ENCODE measurements around a stretch of chr2.

DNA sequence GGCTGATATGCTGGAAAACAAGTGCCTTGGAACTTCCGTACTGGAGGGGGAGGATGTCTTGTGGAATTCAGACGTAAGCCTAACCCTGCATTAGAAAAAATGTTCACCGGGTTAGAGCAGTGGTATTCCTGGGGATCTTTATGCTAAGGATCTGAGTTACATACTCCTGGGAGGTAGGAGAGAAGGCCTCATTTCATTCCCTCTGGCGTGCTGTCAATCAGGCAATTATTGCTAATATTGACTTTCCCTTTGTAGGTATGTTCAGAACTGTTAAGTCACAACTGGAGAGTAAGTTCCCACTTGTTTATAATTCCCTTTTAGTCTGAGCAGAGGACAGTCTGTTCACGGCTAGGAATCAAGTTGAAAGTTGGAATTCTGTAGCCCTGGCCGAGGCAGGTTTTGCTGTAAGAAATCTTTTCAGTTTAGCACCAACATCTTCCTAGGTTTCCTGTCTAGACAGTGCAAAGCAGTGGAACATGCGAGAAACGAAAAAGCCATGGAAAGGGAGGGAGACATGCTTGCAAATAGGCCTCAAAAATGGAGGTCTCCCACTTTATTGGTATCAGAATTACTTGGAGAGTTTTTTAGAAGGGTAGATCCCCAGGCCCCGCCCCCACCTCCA lies 4.0 kb downstream of the C2orf68 start:
- PRO-cap, 2 experiments = no peak in any of the 2 experiments
- RAMPAGE, long total RNA, 4 experiments = no peak in any of the 4 experiments

- PRO-cap, 2 experiments = no peak in any of the 2 experiments
- RAMPAGE, long total RNA, 4 experiments = no peak in any of the 4 experiments
These were observed 4.6 kb downstream of the GNLY start for GRCh38 chr2:85698458-85699382.

- PRO-cap, 2 experiments = no peak in any of the 2 experiments
- RAMPAGE, long total RNA, 4 experiments = no peak in any of the 4 experiments
These were observed 10.9 kb downstream of the GNLY start for GRCh38 chr2:85704928-85705512.

GRCh38 chr2:85710479-85710904 lies 16.3 kb downstream of the GNLY start:
- PRO-cap, 2 experiments = peak in 2 of 2 experiments; most common minus-strand start chr2:85710689 (in 1)
- RAMPAGE, long total RNA, 4 experiments = start-site peak on the minus strand in 1 of 4 experiments, at chr2:85710634-85710725 at its widest, 6 reads per replicate

GRCh38 chr2:85776975-85778169 lies 23.6 kb downstream of the ATOH8 start:
- PRO-cap, 2 experiments = peak in 1 of 2 experiments; most common plus-strand start chr2:85777725 (in 1); most common minus-strand start chr2:85777552 (in 1)
- RAMPAGE, long total RNA, 4 experiments = no peak in any of the 4 experiments

DNA sequence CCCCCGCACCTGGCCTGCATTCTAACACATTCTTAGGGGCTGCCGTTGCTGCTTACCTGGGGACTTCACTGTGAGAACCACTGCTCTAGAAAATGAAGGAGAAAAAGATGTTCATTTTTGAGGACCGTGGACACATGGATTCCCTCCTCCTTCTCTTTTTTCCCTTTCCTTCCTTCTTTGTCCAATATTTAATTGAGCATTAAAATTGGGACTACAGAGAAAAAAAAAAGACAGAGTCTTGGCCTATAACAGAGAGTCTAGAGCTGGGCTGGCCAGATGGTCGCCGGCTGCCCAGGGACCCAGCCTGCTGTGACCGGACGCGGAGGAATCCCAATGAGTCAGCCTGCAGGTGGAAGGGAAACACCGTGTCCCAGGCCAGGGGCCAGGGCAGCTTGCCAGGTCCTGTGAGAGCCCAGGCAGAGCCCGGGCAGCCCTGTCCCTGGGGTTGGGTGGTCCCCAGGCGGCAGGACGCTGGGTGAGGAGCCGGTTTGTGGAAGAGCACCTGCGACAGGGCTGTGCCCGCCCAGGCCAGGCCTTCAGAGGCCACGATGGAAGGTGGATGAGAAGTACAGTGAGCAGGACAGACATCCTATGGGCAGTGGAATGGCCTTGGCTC lies 87.9 kb downstream of the POLR1A start:
- PRO-cap, 2 experiments = no peak in any of the 2 experiments
- RAMPAGE, long total RNA, 4 experiments = no peak in any of the 4 experiments

DNA sequence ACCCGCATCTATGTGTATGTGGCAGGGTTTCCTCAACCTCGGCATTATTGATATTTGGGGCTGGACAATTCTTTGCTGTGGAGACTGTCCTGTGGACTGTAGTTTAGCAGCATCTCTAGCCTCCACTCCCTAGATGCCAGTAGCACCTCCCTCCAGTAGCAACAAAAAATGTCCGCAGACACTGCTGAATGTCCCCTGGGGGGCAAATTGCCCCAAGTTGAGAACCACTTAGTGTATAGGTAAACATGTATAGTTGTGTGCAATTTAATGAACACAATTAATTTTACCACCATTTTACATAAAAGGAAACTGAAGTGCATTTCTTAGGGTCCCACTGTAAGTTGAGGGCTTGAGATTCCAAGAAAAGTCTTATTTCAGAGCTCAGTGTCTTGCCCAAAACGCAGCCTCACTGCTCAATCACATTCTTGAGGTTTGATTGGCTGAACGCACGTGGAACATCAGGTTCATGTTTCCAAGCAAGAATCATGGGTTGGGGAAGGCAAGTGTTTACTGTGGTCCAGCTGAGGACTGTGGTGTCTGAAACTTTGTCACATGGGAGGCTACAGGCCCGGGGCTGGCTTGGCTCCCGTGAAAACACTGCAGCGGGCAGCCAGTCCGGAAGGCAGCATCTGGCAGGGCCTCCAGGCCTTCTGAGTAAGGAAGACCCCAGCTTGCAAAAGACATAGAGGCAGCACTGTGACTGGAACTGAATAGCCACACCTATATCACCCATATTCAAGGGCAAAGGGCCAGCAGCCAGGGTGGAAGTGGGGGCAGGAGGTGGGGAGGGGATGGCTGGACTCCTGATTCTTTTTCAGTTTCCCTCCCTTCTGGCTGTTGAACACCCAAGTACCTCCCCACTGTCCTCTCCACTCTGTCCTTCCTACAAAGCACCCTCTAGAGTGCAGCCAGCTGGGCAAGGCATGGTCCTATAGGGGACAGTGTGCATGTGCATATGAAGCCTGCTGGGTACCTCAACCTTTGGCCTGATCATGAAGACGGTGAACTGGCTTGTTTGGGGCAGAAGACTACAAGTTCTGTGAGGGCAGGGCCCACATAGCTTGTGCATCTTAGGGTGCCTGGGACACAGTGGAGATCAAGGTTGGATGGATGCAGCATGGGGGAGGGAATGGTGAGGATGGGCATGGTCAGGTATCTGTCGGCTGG lies 84.7 kb downstream of the POLR1A start:
- PRO-cap, 2 experiments = no peak in any of the 2 experiments
- RAMPAGE, long total RNA, 4 experiments = no peak in any of the 4 experiments

DNA sequence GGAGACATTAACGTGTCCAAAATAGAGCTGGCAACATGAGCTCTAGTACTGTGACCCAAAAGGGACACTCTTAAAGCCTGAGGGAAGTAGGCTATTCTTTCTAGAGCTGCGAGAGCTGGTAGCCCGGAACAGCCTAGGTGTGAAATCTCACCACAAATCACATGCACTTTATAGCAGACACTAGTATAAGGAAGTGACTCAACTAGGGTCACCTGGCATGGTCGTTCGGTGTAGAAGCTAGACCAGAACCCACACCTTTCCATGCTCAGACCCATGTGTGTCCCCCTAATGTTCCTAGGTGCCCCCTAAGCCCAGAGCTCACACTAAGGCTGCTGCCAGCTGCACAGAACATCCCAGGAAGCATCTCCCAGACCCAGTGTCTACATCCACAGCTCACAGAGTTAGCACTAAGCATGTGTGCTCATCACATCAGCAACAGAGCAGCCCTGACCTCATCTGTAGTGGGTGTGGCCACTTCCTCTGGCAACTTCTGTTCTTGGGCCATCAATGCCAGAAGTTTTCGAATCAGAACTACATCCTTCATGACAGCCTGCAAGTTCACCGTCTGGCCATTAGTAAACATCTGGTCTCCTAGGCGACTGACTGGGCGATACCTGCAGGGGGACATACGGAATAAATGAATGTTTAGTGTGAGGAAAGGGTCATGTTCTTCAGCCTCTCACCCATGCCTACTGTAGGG lies 25.2 kb downstream of the POLR1A start:
- PRO-cap, 2 experiments = no peak in any of the 2 experiments
- RAMPAGE, long total RNA, 4 experiments = no peak in any of the 4 experiments

GRCh38 chr2:86223129-86224109 lies 24.2 kb downstream of the MRPL35 start:
- PRO-cap, 2 experiments = peak in 1 of 2 experiments; most common plus-strand start chr2:86223217 (in 1); most common minus-strand start chr2:86223219 (in 1)
- RAMPAGE, long total RNA, 4 experiments = no peak in any of the 4 experiments

DNA sequence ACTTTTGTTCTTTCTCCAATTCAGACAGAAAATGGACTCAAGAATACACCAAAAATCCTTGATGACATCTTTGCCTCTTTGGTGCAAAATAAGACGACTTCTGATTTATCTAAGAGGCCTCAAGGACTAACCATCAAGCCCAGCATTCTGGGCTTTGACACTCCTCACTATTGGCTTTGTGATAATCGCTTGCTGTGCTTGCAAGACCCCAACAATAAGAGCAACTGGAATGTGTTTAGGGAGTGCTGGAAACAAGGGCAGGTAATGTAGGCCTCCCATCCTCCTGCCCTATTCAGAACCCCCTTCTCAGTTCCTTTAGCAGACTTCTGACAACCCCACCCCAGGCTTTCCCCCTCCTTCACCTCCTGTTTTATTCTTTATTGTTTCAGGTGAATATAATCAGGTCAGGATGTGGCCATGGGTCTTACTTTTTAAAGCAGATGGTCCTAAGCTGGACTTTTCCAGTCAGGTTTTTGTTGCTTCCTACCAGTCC lies 41.3 kb downstream of the KDM3A start:
- PRO-cap, 2 experiments = no peak in any of the 2 experiments
- RAMPAGE, long total RNA, 4 experiments = no peak in any of the 4 experiments

DNA sequence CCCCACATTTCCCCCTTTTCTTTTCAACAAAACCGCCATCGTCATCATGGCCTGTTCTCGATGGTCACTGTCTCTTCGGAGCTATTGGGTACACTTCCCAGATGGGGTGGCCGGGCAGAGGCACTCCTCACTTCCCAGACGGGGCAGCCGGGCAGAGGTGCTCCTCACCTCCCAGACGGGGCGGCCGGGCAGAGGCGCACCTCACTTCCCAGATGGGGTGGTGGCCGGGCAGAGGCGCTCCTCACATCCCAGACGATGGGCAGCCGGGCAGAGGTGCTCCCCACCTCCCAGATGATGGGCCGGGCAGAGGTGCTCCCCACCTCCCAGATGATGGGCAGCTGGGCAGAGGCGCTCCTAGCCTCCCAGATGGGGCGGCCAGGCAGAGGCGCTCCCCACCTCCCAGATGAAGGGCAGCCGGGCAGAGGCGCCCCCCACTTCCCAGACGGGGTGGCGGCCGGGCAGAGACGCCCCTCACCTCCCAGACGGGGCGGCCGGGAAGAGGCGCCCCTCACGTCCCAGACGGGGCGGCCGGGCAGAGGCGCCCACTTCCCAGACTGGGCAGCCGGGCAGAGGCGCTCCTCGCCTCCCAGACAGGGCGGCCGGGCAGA lies 14.5 kb downstream of the CHMP3 start:
- PRO-cap, 2 experiments = no peak in any of the 2 experiments
- RAMPAGE, long total RNA, 4 experiments = start-site peak on the minus strand in 2 of 4 experiments, centred at positions 241 to 368 of the sequence, 7 to 13 reads per replicate

DNA sequence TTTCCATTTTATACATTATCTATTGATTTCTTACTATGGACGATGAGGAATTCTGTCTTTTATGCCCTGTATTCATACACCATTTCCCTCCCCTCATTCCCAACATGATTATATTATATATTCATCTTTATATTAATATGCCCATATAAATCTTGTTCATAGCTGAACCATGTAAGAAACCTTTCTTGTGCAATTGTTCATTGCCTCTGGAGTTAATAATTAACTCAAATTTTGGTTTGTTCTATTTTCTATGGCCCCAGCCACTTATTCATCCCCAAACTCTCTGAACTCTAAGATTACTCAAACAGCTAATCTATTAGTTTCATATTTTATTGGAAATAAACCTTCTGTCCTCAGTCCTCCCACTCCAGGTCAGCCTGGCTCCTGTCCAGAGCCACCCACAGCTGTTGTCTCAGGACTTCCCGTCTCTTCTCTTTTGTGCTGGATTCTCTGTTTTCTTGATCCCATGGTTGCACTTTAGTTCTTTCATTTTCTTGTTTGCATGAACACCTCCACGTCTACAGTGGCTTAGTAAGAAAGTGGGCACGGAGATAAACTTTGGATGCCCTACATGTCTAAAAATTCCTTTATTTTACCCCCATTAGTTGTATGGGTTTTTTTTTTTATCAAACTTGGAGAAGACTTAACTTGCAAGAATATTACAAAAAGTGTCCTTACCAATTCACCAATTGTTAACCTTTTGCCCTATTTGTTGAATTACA lies 4.5 kb upstream of the RNF103 start:
- PRO-cap, 2 experiments = no peak in any of the 2 experiments
- RAMPAGE, long total RNA, 4 experiments = no peak in any of the 4 experiments

- PRO-cap, 2 experiments = no peak in any of the 2 experiments
- RAMPAGE, long total RNA, 4 experiments = no peak in any of the 4 experiments
These were observed 30.2 kb upstream of the RMND5A start for GRCh38 chr2:86689926-86690235.

- PRO-cap, 2 experiments = no peak in any of the 2 experiments
- RAMPAGE, long total RNA, 4 experiments = no peak in any of the 4 experiments
These were observed 14.4 kb downstream of the CD8A start for GRCh38 chr2:86776395-86776723.

GRCh38 chr2:86855900-86856302 lies 5.8 kb downstream of the CD8B start:
- PRO-cap, 2 experiments = no peak in any of the 2 experiments
- RAMPAGE, long total RNA, 4 experiments = no peak in any of the 4 experiments

DNA sequence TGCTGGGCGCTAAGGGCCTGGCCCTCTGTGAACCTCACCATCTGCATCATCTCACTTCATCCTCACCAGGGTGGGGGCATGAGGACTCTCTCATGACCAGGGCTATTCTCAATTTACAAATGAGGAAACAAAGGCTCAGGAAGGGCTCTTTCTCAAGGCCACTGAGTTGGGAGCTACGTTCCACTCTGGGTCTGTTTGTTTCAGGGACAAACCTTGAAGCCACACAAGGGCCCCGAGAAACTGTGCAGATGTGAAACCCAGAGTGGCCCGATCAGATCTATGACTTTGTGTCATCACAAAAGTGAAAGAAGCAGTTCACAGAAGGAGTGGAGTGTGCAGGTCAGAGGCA lies 304.8 kb upstream of the PLGLB2 start:
- PRO-cap, 2 experiments = no peak in any of the 2 experiments
- RAMPAGE, long total RNA, 4 experiments = no peak in any of the 4 experiments

GRCh38 chr2:88269732-88270289 lies 99.7 kb downstream of the THNSL2 start:
- PRO-cap, 2 experiments = no peak in any of the 2 experiments
- RAMPAGE, long total RNA, 4 experiments = no peak in any of the 4 experiments

GRCh38 chr2:88350172-88351425 lies 101.9 kb downstream of the FOXI3 start:
- PRO-cap, 2 experiments = no peak in any of the 2 experiments
- RAMPAGE, long total RNA, 4 experiments = no peak in any of the 4 experiments

GRCh38 chr2:88693919-88694347 lies 2.5 kb downstream of the RPIA start:
- PRO-cap, 2 experiments = no peak in any of the 2 experiments
- RAMPAGE, long total RNA, 4 experiments = no peak in any of the 4 experiments

- PRO-cap, 2 experiments = no peak in any of the 2 experiments
- RAMPAGE, long total RNA, 4 experiments = no peak in any of the 4 experiments
These were observed 60.5 kb downstream of the RPIA start for GRCh38 chr2:88751959-88752353.

All from upper lobe of left lung (tissue), 5 donors.